Daoy (cell line): Measurements from ENCODE around the gene PP2D1.

DNA sequence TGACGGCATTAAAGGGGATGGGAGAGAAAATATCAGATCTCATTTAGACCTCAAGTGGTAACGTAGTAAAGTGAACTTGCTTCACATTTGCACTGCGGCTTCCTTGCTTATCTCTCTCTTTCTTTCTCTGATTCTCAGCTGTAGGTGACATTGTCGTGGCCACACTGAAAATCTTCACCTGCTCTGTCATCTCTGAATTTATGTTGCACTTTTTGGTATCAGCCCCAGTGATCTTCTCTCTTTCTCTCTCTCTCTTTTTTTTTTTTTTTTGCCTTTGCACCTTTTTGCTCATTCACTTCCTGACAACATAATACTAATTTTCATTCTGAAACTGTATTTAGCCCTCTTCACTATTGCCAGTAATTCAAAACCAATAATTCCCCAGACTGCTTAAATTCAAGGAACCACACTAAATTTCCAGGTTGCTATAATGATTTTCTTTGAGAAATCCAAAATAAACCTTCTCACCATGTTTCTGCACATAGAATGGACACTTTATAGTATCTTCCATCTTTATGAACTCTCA lies 254.2 kb upstream of the SATB1 start:
- RAMPAGE, long total RNA: no peak

GRCh38 chr3:19102693-19103519 lies 45.4 kb upstream of the KCNH8 start:
- RAMPAGE, long total RNA: no peak

- RAMPAGE, long total RNA: no peak
These were observed 1.4 kb upstream of the KCNH8 start for GRCh38 chr3:19146449-19147849.

DNA sequence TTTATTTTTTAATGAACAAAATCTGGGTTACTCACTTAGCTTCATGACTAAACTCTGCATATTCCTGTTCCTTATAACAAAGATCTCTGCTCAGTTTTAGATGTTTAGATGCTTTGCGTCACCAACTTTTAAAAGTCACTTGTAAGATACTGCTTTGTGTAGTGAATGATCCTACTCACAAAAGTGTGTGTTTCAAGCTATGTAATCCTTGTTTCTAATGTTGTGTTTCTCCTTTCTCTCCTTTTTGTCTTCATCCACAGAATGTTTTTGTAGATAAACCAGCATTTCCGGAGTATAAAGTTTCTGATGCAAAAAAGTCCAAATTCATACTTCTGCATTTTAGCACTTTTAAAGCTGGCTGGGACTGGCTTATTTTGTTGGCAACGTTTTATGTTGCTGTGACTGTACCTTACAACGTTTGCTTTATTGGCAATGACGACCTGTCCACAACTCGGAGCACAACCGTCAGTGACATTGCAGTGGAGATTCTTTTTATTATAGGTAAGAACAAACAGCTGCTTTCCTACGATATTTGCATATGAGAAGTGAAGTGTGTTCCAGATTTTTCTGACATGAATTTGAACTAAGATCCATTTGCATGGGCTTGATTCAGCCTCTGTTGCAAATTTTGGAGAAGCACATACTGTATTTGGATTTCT lies 199.3 kb downstream of the KCNH8 start:
- RAMPAGE, long total RNA: no peak

- RAMPAGE, long total RNA: no peak
These were observed 4.8 kb downstream of the RAB5A start for GRCh38 chr3:19951460-19952316.

GRCh38 chr3:20012001-20012490 lies at the start of gene PP2D1:
Gene PP2D1 (minus strand): TSS chr3:20012264.
- RAMPAGE, long total RNA: no peak

DNA sequence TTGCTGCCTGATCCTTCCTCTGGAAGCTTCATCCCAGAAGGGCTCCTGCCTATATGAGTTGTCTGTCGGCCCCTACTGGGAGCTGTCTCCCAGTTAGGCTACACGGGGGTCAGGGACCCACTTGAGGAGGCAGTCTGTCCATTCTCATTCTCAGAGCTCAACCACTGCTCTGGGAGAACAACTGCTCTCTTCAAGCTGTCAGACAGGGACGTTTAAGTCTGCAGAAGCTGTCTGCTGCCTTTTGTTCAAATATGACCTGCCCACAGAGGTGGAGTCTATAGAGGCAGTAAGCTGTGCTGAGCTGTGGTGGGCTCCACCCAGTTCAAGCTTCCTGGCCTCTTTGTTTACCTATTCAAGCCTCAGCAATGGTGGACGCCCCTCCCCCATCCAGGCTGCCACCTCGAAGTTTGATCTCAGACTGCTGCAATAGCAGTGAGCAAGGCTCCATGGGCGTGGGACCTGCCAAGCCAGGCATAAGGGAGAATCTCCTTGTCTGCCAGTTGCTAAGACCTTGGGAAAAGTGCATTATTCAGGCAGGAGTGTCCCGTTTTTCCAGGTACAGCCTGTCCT lies 167.3 kb upstream of the UBE2E2 start:
- RAMPAGE, long total RNA: no peak

GRCh38 chr3:23203930-23204534 lies 905 bp downstream of the UBE2E2 start:
- RAMPAGE, long total RNA: no peak

- RAMPAGE, long total RNA: no peak
These were observed 60.9 kb downstream of the UBE2E2 start for GRCh38 chr3:23263877-23264548.

DNA sequence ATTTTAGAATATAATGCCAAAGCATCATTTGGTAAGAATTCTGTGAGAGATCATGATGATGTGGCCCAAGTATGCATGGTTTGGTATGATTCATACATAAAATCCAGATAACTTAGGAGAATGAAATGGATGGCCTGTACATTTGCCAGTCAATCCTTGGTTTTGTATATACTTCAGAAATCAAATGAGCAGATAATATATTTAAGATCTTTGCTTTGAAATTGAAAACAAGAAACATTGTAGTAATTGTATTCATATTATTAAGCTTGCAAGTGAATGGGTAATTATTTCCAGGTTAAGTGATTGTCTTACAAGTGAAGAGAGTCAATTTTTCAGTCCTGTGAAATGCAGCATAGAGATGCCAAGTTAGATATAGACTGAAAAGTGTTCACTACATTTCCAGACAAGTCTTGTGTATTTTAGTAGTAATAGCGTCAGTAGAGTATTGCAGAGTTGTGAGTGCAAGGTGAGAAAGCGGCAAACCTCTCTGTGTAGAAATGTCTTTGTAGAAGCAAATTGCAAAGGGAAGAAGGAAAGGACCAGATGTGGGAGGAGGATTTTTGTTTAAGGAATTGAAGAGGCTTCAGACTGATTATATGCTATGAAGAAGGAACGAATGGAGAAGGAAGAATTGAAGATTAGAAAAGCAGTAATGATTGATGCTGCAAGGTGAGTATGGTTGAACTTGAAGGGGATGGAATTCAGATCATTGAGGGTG lies 61.6 kb downstream of the UBE2E2 start:
- RAMPAGE, long total RNA: no peak

- RAMPAGE, long total RNA: no peak
These were observed 106.3 kb downstream of the UBE2E2 start for GRCh38 chr3:23309350-23309904.

- RAMPAGE, long total RNA: no peak
These were observed 16.1 kb downstream of the UBE2E1 start for GRCh38 chr3:23821673-23822415.

DNA sequence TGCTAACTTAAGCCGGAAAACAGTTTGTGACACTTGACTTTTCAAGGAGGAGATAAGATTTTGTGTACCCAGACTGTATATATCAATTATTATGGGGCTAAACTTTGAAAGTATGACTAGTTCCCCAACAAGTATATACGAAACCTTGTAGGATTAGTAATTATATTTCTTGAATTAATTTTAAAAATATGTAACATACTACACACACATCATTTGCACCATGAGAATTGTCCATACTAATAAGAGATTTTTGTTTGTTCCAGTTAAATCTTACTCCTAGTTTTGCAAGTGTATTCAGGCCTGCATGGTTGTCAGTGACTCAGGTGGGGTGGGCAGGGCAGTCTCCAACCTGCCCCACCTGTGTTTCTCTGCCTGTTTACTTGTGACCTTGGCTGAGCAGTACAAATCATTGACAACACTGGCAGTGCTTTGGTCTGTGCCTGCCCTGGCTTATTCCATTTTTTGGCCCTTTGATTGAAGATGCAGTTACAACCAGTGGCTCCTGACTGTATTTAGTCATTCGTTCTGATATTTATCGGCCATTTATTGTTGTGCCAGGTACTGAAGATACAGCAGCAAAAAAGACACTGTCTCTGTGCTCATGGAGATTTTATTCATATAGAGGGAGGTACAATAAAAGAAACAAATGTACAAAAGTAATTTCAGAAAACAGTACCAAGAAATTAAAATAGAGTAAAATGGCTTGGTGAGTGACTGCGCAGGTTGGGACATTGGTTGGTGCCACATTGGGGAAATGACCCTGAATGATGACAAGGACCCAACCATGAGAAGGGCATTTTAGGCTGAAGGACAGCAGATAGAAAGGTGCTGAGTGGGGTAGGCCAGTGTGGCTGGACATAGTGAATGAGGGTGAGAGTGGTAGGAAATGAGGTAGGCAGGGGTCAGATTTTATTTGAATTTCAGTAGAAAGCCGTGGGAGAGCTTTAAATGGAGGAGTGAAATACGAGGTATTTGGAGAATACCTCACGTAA lies 19.4 kb downstream of the UBE2E1 start:
- RAMPAGE, long total RNA: no peak

DNA sequence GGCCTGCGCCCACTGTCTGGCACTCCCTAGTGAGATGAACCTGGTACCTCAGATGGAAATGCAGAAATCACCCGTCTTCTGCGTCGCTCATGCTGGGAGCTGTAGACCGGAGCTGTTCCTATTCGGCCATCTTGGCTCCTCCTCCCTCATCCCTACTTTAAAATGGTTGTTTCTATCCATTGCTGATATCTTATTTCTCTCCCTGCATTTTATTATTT lies 150.2 kb downstream of the NR1D2 start:
- RAMPAGE, long total RNA: no peak

DNA sequence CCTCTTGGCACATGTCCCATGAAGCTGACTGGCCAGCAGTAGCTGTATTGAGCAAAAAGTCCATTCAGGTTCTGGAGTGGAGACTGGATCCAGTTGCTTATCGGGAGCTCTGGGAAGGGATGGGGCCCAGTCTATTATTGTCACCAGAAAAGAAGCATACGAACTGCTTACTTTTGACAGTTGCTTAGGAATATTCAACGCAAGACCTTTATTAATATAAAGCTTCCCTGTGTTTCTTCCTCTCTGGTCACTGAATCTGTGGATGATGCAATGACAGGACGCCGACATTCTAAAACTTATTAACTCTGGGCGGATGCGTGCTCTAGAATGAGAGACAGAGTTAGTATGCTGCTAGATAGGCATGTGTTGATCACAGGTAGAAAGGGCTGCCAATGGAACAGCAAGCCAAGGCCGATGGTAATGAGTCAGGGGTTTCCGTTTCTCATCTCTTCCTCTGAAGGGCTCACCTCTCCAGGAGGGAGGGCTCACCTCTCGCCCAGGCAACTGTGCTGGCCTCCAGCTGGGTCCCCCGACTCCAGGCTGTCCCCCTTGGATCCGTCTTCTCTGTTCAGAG lies 155.9 kb downstream of the NR1D2 start:
- RAMPAGE, long total RNA: no peak

DNA sequence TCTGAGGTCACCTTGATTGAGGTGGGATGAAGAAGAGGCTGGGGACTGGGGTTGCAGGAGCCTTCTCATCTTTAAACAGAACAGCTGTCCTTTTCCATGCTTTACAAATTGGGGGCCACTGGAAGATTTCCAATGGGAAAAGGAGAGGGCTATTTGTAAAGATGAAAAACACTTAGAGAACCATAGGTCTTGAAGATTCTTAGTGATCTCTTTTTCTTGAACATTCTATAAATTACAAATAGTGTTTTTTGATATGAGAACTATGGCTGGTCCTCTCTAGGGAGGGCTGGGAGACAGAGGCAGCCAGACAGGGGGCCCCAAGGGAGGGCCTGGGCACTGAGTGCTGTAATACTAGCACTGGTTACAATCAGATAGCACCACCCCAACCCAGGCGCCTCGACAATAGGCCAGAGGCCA lies 158.7 kb downstream of the THRB start:
- RAMPAGE, long total RNA: no peak

DNA sequence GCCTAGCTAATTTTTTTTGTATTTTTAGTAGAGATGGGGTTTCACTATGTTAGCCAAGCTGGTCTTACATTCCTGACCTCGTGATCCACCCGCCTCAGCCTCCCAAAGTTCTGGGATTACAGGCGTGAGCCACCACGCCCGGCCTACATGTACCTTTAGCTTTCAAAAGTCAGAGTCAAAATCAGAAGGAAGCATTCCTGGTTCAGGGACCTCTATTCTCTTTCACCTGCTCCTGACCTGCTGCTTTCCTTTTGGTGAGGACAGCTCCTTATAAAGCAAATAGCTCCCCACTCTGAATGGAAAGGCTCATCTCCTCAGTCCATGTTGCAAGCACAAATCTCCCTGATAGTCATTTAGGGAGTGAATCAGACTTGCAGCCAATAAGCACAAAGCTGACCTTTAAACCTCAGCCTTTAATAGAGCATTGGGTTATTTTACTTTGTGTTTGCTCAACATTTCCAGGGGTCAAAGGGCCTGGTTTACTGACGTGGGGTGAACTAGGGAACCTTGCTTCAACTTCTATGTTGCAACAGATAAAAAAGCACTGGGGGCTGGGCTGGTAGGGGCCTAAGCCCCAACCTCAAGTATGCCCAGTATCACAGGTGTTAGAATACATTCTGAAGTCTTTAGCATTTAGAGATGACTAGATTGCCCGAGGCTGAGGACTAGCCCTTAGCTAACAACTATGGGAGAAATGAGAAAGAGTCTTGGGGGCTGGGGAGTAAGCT lies 43.1 kb downstream of the THRB start:
- RAMPAGE, long total RNA: no peak

DNA sequence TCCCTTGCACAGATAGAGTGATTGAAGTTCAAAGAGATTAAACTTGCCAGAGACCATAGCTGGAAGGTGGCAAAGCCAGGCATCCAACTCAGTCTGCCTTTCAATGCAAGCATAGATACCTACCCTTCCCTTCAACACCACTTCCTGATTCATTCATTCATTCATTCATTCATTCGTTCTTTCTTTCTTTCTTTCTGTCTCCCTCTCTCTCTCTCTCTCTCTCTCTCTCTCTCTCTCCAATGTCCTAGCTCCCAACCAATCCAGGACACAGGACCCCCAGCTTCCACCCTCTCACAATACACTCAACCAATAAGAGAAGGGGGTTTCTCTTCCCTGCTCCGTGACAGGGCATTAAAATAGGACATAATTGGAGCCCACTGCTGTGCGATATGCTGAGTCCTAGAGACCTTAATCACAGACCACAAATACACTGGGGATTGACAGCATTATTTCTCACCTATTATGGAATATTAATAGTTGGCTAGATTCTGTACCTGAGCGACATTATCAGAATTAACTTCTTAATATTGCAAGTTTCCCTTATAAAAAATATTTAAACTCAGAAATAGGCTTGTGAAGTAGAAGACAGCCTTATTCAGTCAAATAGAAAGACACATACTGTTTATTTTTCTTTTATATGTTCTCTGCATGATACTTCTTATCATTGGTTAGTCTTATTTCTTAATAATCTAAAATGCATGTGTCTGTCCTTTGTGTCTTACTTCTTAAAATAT lies 12.1 kb downstream of the THRB start:
- RAMPAGE, long total RNA: no peak

DNA sequence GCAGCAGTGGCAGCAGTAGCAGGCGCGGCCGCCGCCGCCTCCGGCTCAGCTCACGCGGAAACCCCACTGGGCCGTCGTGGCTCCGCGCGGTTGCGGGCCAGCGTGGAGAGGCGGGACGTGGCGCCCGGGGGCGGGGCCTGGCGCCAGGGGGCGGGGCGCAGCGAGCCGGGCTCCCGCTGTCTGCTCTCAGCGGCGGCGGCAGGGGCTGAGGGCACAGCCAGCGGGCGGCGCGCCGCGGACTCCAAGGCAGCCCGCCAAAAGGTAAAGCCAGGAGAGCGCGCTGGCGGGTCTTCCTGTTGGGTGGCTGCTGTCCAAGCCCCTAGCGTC lies 334.5 kb upstream of the THRB start:
- RAMPAGE, long total RNA: no peak

GRCh38 chr3:25153129-25153482 lies 275.0 kb upstream of the RARB start:
- RAMPAGE, long total RNA: no peak